A172 (cell line): ENCODE results near the genes KRTAP5-11, DEFB131B, FOLR2 and PDE2A.

GRCh38 chr11:71222351-71222878 is 30.0 kb downstream of the SHANK2 start:
- RAMPAGE, long total RNA = no peak

GRCh38 chr11:71299344-71299741 is 47.0 kb upstream of the SHANK2 start:
- RAMPAGE, long total RNA = no peak

DNA sequence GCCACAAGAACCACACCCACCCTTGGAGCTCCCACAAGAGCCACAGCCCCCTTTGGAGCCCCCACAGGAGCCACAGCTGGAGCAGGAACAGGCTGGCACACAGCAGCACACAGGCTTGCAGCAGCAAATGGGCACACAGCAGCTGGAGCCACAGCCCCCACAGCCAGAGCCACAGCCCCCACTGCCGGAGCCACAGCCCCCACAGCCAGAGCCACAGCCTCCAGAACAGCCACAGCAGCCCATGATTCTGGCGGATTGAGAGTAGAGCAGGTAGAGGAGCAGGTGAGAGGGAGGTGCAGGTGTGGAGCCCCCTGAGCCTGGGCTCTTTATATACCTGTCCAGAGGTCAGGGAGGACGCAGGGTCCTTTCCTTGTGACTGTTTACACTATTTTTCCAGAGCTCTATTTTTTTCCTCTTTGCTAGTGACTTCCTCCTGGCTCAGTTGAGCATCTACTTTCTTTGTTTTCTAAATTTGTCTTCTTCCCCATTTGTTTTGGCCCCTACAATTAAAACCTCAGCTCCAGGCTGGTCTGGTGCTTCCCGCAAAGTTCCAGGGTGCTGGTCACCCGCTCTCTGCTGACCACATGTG is at the start of gene KRTAP5-11:
TSS of gene KRTAP5-11 (minus strand) at position 281 of the 589 bp plus-strand sequence.
- RAMPAGE, long total RNA = no peak

DNA sequence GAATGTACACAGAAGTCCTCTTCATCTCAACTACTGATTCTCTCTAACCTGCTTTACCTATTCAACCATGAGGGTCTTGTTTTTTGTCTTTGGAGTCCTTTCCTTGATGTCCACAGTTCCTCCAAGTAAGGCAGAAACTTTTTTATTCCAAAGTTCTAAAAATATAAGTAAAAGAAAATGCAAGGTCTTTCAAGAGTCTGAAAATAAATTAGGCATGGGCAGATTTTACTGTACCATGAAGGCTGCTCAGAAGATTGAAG is at the start of gene DEFB131B:
TSS of gene DEFB131B (plus strand) at position 68 of the 260 bp plus-strand sequence.
- RAMPAGE, long total RNA = no peak

DNA sequence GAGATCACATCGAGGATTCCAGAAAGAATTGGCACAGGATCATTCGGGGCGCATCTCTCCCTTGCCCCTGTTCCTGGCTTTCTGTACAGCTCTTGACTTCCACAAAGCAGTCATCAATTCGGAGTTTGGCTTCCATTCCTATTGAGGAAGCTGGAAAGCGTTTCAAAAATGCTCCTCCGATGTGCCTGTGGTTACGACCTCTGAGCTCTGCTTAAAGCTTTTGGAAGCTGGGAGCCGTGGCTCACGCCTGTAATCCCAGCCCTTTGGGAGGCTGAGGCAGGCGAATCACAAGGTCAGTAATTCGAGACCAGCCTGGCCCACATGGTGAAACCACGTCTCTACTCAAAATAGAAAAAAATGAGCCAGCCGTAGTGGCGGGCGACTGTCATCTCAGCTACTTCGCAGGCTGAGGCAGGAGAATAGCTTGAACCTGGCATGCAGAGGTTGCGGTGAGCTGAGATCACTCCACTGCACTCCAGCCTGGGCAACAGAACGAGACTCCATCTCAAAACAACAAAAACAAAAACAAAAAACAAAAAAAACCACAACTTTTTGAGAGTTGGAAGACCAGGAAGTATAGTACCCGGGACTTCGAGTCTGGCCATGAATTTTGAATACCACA is 22.9 kb downstream of the DEFB131B start:
- RAMPAGE, long total RNA = no peak

DNA sequence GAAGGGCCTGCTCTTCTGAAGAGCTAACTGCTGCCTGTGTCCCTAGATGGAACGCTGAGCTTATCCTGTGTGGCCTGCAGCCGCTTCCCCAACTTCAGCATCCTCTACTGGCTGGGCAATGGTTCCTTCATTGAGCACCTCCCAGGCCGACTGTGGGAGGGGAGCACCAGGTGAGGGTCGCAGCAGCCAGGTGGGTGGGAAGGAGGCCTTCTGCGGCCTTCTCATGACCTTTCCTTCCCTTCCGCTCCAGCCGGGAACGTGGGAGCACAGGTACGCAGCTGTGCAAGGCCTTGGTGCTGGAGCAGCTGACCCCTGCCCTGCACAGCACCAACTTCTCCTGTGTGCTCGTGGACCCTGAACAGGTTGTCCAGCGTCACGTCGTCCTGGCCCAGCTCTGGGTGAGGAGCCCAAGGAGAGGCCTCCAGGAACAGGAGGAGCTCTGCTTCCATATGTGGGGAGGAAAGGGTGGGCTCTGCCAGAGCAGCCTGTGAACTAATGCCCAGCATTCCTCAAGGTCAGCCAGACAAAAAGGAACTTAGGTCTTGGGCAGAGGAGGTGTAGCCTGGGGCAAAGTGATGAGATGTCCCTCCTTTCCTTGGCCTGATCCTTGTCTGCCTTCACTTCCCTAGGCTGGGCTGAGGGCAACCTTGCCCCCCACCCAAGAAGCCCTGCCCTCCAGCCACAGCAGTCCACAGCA is 2.6 kb downstream of the IL18BP start:
- RAMPAGE, long total RNA = no peak

DNA sequence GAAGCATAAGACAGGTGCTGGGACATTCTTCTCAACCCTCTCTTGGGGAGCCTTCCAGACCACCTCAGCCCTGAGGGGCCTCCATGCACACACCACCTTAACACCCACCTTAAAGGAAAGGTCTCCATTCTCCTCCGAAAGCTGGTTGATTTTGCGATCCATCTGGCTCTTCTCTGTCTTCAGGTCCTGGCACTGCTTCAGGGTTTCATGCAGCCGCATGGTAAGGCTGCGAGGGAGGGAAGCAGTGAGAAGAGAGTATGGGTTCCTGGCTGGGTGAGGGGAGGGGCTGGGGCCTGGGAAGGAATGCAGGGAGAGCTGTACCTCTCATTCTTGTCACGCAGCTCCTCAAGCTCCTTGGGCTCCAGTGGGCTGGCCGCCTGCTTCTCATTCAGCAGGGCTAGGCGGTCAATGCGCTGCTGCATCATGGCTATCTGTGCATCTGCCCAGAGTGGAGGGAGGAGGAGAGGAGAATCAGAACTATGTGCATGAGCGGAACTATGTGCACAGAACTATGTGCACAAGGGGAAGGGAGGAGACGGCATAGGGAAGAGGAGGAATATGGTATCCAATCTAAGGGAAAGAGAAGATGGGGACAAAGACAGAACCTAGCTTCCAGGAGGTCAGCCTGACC is 19.5 kb downstream of the IL18BP start:
- RAMPAGE, long total RNA = no peak

DNA sequence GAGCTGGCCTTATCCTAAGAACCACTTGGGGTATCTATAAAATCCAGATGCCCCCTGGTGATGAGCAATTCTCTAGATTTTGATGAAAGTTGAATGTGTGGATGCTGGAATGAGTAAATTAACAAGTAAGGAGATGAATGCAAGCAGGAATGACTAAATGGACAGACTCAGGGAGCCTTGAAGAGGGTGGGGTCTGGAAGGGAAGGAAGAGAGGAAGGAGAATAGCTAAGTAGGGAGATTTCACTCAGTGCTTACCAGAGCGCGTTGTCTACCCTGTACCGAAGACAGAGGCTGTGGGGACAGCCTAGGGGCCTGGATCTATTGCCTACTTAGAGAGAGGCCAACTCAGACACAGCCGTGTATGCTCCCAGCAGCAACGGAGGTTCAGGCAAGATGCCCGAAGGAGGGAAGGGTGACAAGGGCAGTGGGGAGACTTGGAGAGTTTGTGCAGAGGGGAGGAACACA is at the start of gene FOLR2:
TSS of gene FOLR2 (plus strand) at position 257 of the 465 bp plus-strand sequence.
- RAMPAGE, long total RNA = no peak

DNA sequence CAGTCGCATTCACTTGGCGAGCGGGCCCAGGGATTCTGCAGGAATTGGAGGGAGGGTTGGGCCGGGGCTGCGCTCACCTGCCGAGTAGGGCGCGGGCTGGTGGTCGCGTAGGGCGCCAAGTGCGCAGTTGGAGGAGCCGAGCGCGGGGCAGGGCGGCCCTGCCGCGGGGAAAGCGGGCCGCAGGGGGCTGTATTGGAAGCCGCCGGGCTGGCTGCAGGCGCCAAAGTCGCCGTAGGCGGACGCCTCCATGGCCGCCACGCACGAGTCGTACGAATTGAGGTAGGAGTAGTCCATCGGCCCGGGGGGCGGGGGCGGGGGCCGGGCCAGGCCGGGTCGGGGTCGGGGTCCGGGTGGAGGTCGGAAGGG is 282 bp downstream of the PHOX2A start:
- RAMPAGE, long total RNA = no peak

DNA sequence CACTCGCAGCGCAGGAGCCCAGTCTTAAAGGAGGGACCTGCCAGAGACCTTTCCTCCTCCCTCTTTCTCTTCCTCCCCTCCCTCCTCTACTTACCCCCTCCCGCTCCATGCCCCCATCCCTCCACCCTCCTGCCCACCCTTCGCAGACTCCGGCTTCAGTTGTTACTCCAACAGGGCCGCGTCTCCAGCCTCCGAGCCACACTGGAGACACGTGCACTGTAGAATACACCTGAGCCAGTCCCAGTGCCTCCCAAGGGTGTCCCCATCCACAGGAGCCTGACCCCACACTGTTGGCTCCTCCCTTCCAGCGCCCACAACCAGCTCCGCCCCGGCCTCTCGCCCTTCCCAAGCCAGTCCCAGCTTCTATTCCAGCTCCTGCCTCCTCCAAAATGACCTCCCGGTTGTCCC is 59.3 kb downstream of the PDE2A start:
- RAMPAGE, long total RNA = no peak

- RAMPAGE, long total RNA = no peak
Observed at GRCh38 chr11:72673767-72674717, at the start of gene PDE2A. Gene PDE2A, minus strand, starts transcription at chr11:72674422.

GRCh38 chr11:72679959-72680878 is 6.0 kb upstream of the PDE2A start:
- RAMPAGE, long total RNA = no peak

GRCh38 chr11:72682528-72683533 is 8.6 kb upstream of the PDE2A start:
- RAMPAGE, long total RNA = no peak

- RAMPAGE, long total RNA = no peak
Observed at GRCh38 chr11:72736159-72737132, 15.8 kb downstream of the ARAP1 start.

- RAMPAGE, long total RNA = no peak
Observed at GRCh38 chr11:72740114-72740474, 12.1 kb downstream of the ARAP1 start.

GRCh38 chr11:72778705-72779537 is 14.9 kb downstream of the STARD10 start:
- RAMPAGE, long total RNA = no peak

DNA sequence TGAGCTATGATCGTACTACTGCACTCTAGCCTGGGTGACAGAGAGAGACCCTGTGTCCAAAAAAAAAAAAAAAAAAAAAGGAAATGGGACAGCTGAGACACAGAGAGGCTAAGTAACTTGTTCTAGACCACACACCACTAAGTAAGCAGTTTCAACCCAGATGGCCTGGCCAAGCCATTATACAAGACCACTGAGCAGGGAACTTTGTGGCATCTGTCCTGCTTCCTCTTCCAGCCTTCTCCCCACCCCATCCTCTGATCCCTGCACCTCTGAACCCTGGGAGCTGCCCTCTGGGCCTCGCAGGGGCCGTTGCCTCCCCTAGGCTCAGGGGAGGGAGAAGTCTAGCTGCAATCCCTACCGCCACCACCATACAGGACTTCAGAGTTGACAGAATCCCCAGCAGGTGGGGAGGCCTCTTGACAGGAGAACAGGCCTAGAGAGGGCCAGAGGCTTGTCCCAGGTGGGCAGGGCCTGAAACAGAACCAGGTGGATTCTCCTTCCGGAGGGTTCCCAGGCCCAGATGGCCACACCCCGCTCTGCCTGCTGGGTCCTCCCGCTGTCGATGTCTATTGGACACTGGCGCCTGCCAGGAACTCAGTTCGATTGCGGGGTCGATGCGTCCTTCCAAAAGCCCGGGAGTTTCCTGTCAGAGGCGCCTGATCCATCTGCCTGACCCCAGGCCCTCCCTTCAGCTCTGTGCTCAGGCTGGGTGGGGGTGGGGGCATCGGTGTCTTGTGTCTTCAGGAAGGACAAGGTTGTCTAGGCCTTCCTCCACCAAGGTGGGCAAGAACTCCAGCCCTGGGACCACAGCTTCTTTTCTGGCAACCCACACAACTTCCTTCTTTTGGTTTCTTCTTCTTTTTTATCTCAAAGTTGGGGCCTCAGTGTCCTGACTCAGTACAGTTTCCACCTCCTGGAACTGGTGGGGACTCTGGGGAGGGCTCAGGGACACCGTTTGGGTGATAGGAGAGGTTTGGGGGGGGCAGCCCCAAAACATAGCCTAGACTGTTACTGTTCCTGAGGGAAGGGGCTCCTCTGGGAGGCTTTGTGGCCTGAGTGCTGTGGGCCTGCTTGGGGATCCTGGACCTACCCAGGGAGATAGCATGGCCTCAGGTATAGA is 6.5 kb downstream of the STARD10 start:
- RAMPAGE, long total RNA = no peak

DNA sequence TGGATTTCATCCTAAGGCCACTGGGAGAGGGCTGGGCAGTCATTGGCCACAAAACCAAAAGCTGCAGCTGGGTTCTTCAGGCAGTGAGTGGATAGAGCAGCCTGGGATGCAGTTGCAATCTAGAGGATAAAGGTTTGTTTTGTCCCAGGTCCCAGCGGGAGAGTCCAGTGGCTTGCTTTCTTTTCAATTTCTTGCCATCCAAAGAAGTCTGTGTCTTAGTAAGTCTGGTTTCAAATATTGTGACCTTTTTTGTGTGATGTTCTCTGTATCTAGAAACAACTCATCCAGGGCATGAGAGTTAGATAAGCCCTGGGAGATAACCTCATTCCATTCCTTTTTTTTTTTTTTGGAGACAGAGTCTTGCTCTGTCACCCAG is 20.0 kb downstream of the ATG16L2 start:
- RAMPAGE, long total RNA = no peak

- RAMPAGE, long total RNA = no peak
Observed at GRCh38 chr11:73141028-73141627, 990 bp downstream of the FCHSD2 start.

GRCh38 chr11:73289111-73289714 is 17.1 kb downstream of the P2RY6 start:
- RAMPAGE, long total RNA = no peak